Skeletal muscle satellite cell (primary cell): ENCODE data around the gene SCN7A.

DNA sequence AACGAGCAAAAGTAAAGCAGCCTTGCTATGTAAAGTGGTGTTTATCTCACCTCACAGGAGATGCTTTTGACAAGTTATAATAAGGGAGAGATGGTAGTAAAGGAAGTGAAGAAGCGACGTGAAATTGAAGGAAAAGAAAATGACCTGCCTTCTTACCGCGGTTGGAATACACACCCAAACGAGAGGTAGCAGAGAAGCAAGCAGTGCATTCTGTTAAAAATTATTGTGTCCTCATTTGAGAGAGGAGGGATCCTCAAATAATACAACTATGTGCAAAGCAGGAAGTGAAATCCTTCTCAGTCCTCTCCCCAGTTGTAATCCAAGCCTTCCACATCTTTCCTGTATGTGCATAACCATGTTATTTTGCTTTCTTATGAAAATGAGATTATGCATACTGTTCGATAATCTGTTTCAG lies 1.0 kb downstream of the TANK start:
- CAGE, long polyA plus RNA = no peak

GRCh38 chr2:161184203-161185498 lies 24.4 kb downstream of the TANK start:
- CAGE, long polyA plus RNA = no peak

DNA sequence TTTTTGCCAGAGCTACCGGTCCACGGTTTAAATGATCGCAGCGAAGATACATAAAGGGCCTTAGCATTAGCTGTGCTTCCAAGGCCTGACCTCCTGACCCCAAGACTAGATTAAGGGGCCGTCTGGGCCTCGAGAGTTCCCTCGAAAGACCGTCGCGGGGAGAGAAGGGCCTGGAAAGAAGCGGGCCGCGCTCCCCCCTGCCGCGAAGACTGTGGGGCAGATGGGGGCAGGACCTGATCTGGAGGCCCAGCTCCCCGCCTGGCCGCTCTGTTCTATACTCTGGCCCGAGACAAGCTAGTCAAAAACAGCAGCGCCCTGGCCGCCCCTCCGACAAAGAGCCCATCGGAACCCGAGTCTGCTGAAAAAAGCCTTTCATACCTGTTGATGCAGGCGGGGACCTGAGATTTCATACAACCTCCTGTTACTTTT lies 68.7 kb upstream of the PSMD14 start:
- CAGE, long polyA plus RNA = no peak

DNA sequence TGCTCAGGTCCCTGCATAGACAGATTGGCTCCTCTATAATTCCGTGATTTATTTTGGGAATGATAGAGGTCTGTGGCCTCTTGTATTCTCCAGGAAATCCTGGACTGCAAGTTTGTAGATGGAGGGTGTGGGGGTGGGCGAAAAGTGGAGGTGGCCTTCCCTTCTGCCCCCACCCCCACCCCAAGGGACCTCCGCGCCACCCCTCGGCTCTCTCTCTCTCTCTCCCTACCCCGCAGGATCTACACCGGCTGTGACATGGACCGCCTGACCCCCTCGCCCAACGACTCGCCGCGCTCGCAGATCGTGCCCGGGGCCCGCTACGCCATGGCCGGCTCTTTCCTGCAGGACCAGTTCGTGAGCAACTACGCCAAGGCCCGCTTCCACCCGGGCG lies 7.0 kb downstream of the TBR1 start:
- CAGE, long polyA plus RNA = no peak

GRCh38 chr2:162011743-162012017 lies 62.3 kb downstream of the DPP4 start:
- CAGE, long polyA plus RNA = no peak

- CAGE, long polyA plus RNA = no peak
Measured at GRCh38 chr2:162296972-162297359, 21.5 kb downstream of the IFIH1 start.

- CAGE, long polyA plus RNA = no peak
Measured at GRCh38 chr2:162328849-162329250, 10.4 kb upstream of the IFIH1 start.

- CAGE, long polyA plus RNA = no peak
Measured at GRCh38 chr2:162943985-162944359, 105.4 kb upstream of the KCNH7 start.

- CAGE, long polyA plus RNA = no peak
Measured at GRCh38 chr2:163348880-163349428, 386.9 kb downstream of the FIGN start.

DNA sequence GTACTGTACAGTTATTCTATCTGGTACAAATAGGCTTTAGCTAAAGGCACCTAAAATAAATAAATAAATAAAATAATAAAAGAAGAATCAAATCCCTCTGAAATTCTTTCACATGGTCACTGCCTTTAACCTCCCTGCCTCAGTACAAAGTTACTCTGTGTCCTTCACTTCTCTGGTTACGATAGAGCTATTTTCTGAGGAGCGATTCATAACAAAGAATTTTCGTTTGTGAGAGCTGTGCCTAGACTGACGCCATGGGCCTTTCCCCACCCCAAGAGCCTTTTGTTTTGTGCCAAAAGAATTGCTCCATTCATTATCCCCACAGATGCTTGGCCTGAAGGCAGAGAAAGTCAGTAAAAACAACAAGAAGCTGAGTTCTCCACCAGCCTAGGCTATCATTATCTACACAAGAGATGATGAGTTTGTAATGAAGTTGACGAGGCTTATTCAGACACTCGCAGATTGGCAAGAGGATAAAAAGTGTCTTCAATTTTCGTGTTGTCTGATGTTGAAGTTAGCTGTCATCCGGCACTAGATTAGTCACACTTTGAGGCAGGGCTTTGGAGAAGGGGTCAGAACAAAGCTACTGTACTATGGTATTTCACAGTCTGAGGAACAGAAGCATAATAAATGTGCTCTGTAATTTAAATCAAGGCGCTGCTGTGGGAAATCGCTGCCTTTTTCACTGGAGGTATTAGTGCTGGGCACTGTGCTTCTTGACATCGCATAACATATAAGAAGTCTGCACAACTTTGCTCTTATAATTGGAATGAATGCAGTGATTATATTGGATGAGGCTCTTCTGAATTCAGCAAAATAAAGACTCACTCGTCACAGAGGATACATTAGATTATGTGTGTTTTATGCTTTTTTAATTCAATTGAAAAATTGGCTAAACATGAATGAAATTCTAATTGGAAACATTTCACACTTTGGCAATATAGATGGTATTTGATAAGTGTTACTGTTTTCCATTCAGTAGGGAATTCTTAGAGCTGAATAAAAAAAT lies 278.4 kb upstream of the FIGN start:
- CAGE, long polyA plus RNA = no peak

- CAGE, long polyA plus RNA = no peak
Measured at GRCh38 chr2:164151620-164152014, 415.8 kb upstream of the FIGN start.

DNA sequence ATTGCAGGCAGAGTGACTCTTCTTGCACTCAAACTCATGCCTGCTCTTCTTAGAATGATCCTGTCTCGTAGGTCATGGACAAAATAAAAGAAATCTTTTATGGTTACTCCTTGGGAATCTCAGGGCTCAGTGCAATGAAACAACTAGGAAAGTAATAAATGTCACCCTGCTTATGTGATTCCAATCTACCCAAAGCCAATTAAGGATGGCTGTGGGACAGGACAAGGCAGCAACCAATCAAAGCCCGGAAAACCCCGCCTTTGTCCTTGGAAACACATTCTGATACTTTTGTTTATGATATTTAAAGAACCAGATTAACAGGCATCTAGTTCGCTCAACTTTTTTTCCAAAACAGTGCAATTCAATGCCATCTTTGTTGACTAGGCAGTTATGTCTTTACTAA lies 52.9 kb downstream of the GRB14 start:
- CAGE, long polyA plus RNA = no peak

DNA sequence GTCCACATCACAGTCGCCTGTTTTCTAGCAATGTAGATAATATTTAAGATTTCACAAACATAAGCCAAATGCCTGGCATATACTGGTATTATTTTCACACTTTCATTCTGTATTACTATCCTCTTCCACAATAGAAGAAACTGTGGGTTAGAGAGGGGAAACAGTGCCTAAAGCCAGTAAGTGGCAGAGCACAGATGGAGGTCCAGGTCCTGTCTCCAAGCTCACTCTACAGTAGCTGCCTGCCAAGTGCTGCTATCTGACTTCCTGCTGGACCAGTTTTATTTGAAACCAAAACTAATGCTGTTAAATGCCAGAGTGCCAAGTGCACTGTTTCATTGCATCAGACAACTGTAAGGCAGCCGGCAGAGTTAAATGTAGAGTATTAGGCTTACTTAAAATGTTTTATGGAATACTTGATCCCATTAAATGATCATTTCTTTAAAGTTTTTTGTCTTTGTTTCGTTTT lies 15.2 kb downstream of the COBLL1 start:
- CAGE, long polyA plus RNA = no peak

DNA sequence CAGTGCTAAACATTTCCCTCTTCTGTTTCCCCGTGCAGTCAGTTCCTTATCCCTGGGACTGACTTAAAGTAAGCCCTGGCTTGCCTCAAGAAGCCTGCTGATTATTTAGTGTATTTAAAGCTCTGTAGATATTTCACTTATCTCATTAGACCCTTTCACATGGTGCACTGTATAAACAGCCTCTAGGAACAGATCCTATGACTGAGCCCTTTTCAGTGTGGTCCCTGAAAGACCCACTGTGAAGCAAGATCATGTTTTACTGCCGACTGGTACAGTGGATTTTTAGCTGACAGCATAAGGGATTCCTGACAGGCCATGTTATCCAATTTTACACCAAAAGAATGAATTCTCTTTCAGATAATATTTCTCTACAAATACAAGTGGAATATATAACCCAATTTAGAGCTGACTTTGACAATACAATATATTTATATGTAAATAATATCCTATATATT lies 44.7 kb downstream of the SLC38A11 start:
- CAGE, long polyA plus RNA = no peak

DNA sequence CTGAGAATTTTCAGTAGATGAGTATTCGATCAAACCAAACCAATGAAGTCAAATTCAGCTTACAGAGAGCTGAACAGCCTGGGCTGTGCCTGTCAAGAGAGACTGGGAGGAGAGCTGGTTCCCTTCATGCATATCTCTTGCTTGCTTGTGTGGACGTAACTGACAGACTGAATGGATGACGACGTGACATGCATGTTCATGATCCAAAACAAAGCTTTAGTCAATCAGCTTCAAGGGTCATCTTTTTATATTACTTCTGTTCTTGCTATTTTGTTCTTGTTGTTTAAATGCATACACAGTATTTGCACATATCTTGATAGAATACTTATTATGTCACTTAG lies 145.2 kb downstream of the GALNT3 start:
- CAGE, long polyA plus RNA = no peak

DNA sequence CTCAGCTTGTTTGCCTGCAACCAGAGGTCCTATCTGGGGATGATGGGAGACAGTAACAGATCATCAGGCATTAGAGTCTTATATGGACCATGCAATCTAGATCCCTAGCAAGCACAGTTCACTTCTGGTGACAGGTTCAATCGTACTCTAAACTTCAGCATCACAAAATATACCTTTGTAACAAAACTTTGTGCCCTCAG lies 54.8 kb upstream of the SCN1A start:
- CAGE, long polyA plus RNA = no peak

DNA sequence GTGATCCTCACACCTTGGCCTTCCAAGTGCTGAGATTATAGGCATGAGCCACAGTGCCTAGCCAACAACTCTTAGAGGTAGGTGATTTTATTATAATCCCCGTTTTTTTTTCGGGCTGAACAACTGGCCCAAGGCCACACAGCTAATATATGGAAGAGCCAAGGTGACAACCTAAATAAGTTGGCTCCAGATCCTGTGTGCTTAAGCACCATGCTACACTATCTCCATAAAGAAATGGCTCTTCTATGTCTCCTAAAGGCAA lies 8.4 kb upstream of the SCN9A start:
- CAGE, long polyA plus RNA = no peak

GRCh38 chr2:166388324-166388963 lies 12.7 kb upstream of the SCN9A start:
- CAGE, long polyA plus RNA = no peak

DNA sequence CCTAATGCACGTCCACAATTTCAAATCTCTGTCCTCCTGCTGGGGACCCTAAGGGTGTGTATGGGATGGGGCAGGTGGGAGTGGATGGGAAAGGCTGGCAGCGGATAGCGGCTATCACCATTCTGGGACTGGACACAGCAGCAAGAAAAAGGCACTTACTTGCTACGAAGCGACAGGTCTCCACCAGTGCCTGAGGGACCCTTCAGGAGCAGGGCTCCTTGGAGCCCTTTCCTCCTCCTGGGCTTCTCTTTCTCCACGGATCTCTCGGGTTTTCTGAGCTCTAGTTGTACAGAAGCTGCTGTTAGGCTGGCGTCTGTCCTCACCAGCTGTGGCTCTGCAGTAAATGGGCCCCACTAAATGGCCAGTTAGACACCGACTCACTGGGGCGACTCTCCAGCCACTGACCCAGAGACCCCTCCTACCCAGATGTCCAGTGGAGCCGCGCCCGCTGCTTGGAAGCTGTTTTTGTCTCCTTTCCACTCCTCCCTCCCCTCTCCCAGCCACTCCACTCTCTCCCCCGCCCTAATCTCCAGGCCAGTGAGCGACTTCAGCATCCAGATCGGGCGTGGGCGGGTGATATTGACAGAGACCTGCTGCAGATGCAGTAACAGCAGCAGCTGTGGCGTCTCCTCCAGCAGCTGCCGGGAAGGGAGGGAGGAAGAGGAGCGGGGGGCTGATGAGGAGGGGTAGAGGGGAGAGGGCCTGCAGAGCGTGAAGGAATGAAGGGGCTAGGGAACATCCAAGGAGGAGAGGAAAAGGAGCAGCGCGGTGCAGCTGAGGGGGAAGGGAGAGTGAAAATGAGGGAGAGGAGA lies at the start of gene SCN7A:
Gene SCN7A (minus strand): TSS at position 441 of the 812 bp plus-strand sequence.
- CAGE, long polyA plus RNA = no peak

GRCh38 chr2:167509529-167510227 lies 216.9 kb downstream of the B3GALT1 start:
- CAGE, long polyA plus RNA = no peak